ENCODE measurements around a stretch of chr11.

- CAGE, long polyA plus RNA: no peak
- RRBS: no CpG with 5 or more reads among the region's 5 CpGs
These were observed 6.1 kb downstream of the PICALM start for GRCh38 chr11:86062532-86063425.

DNA sequence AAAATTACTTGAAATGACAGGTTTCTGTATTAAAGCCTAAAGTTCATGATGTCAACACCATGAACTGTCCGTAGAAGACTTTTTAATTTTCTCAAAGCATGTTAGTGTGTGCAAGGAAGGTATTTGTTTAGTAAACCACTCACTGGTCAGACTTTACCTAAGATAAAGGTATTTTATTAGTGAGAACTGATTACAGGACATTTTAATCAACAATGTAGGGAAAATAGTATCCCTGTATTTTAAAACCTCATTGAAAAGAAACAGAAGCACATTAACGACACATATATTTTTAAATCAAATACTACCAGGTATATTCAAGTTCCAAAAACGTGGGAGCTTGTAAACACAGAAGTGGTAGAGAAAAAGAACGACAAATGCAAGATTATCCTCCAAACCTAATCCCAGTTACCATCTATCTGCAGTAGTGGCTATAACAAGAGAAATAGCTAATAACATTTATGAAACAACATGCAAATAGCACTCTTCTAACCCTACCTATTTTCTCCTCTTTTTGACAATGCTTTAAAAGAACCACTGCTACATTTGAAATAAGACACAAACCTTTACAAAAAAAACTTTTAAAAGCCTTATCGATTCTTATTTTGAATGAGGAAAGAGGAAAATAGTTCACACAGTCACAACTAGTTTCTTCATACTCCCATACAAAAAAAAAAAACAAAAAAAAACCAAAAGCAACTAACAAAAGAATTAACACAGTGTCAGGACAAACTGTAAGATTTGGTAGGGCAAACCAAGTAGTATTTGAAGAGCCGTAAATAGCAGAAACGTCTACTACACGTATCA is 2.6 kb downstream of the PICALM start:
- CAGE, long polyA plus RNA: no peak
- RRBS: no CpG with 5 or more reads among the region's 8 CpGs

GRCh38 chr11:86196266-86196705 is 48.3 kb upstream of the EED start:
- CAGE, long polyA plus RNA: no peak
- RRBS: no CpG with 5 or more reads among the region's 6 CpGs

DNA sequence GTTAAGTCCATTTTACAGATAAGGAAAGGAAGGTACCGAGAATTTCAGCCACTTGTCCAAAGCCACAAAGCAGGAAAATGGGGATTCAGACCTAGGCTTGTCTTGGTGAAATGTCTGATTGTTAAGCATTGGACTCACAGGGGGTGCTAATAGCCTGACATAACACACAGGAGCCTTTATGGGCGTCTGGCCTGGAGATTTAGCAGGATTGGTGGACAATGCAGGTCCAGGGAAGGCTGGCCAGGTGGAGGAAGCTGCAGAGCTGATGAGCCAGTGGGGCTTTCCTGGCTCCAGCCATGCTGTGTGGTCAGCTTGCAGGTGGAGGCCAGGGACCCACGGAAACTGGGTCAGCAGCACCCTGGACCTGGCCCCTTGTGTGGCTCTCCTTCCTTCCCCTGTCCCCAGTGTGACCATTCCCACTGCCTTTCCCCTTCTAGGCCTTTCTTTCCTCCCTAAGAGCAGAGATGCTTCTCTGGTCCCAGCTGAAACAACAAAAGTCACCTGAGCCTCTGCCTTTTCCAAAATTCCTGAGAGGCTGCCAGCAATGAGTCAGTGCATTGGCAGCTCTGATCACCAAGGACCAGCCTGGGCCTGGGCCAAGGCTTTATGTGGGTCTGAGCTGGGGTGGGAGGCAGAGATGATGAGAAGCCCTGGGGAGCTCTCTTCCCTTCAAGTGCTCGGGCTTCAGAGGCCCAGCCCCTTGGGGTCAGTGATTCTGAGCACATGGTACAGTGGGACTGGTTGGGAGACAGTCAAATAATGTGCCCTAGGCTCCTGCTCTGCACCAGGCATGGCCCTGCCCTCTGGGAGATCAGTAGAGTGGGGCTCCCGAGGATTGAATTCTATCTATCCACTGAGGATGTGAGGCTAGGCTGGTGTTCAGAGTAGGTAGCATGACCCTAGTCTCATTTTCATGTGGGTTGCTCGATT is 85.2 kb downstream of the CCDC81 start:
- CAGE, long polyA plus RNA: no peak
- RRBS: no CpG with 5 or more reads among the region's 6 CpGs

DNA sequence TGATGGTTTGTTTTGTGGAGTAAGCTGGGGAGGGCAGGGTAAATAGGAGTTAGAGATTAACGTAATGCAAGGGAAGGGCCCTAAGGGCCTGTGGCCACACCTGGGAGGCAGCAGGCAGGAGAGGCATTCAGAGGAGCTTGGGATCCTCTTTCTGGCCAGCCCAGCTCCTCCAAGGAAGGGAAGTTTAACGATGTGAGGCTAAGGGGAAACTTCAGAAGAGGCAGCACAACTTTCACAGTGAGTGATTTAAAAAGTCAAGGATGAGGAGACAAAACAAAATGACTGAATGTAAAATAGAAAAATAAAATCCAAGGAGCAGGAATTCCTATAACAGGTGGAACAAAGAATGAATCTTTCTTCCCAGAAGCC is 197.1 kb downstream of the CCDC81 start:
- CAGE, long polyA plus RNA: no peak
- RRBS: no CpG with 5 or more reads among the region's 2 CpGs

DNA sequence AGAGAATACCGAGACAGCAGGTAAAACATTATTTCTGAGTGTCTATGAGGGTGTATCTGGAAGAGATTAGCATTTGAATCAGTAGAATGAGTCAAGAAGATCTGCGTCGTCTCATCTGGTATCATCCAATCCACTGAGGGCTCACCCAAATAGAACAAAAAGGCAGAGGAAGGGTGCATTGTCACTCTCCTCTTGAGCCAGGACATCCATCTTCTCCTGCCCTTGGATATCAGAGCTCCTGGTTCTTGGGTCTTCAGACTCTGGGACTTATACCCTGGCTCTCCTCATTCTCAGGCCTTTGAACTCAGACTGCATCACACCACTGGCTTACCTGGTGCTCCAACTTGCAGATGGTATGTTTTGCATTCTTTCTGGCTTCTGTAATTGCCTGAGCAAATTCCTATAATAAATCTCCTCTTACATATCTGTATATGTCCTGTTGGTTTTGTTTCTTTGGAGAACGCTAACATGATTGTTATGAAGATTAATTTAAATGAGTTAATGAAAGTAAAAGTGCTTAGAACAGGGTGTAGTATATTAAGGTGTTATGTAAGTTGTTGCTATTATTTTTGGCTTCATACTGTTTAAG is 177.2 kb upstream of the PRSS23 start:
- CAGE, long polyA plus RNA: no peak
- RRBS: no CpG with 5 or more reads among the region's 4 CpGs

GRCh38 chr11:86672303-86672827 is 128.0 kb upstream of the PRSS23 start:
- CAGE, long polyA plus RNA: no peak
- RRBS: no CpG with 5 or more reads among the region's 32 CpGs

GRCh38 chr11:86801370-86802223 is 1.3 kb downstream of the PRSS23 start:
- CAGE, long polyA plus RNA: no peak
- RRBS: no CpG with 5 or more reads among the region's 6 CpGs

DNA sequence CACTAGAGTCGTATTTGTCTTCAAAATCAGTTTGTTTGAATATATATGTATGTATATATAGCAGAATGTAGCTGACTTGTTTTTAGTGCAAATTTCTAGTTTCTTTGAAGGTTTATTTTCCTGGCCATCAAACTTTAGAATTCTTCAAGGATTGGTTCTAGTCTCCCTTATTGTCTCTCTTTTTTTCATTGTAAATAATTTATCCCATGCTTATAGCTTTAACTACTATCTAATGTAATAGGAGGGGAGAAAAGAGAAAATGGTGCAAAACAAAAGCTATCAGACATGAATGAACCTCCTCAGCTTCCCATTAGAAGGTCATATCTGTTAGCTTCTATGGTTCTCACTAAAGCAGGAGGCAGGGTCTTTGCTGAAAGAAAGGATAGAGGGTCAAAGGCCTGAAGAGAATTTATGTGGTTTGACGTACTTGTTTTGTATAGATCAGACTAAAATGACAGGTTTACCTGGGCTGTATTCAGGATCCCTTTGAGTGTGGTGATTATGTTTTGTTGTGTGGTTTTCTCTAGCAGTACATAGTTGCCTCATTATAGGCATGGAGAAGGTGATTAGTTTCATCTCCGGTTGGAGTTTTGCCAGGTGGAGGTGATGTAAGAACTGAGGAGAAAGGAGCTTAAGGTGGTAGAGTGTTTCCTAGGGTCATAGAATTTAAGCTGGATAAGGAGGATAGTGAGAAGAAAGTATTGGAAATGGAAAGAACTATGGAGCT is 228.8 kb downstream of the TMEM135 start:
- CAGE, long polyA plus RNA: no peak
- RRBS: no CpG with 5 or more reads among the region's 3 CpGs

GRCh38 chr11:88445827-88446230 is 108.3 kb upstream of the CTSC start:
- CAGE, long polyA plus RNA: no peak
- RRBS: no CpG with 5 or more reads among the region's 2 CpGs

- CAGE, long polyA plus RNA: no peak
- RRBS: no CpG with 5 or more reads among the region's 24 CpGs
These were observed 9.6 kb downstream of the UBTFL1 start for GRCh38 chr11:90095309-90095854.

- CAGE, long polyA plus RNA: no peak
- RRBS: no CpG with 5 or more reads among the region's 5 CpGs
These were observed 13.8 kb downstream of the CHORDC1 start for GRCh38 chr11:90208960-90209618.

DNA sequence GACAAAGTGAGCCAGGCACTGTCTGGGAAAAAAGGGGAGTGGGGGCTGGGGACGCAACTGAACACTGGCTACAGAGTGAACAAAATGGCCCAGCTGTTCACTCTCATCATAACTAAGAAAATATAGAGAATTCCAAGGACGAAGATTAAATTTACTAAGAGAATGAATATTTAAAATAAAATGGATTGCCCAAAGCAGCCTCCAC is 434.1 kb upstream of the FAT3 start:
- CAGE, long polyA plus RNA: no peak
- RRBS: no CpG with 5 or more reads among the region's 2 CpGs

DNA sequence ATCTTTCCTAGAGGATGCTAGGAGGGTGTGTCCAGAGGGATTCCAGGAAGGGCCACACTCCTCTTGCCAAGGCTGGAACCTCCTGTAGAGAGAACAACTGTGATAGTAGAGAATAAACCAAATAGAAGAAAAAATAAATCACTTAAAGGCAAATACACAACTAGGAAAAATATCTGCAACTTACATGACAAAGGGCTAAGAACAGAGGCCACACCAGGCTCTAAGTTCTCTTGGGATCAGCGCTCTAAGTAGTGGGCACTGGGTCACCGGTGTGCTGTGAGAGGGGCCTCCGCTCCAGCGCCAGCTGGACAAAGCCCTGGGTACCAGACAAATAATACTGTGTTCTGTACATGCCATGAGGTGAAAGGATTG is 64.0 kb downstream of the SMCO4 start:
- CAGE, long polyA plus RNA: no peak
- RRBS: no CpG with 5 or more reads among the region's 4 CpGs

DNA sequence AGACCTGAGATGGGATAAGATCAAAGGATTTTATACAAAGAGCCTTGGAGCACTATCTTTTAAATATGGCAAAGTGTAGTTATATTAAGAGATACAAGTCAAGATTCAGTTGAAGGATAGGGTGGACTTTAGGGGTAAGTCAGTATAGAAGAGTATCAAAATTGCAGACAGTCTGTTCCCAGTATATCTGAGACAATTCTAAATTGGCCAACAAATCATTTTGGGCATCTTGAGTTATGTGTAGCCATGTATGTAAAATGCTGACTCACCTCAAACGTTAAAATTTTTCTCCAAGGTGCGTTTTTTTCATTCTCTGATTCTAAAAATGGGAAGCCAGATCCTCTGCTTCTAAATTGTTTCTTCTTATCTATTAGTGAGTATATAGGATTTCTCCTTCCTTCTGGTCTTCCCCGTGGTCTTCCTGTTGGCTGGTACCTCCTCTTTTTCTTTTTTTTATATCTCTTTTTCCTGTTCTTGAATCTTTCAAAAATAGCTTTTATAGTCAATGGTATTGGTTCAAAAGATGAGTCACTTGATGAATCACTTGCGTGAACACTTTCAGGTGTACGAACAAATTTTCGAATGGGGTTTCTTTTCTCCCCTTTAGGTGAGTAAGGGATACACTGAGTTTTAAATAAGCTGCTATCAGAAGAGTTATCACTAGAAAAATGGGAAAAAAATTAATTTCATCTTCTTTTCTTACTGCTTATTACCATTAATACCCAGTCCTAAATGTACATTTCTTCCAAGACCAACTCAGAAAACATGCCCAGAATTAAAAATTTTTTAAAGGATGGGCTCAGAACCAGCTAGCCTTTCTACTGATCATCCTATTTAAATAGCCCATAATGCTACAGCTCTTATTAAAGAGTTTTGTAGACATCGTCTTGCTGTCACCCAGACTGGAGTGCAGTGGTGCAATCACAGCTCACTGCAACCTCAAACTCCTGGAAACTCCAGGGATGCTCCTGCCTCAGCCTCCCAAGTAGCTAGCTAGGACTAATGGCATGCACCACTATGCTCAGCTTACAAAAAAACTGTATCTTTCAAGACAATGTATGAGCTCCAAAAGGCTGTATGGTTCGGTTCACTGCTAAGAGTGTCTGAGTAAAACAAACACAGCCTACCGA is 3.1 kb downstream of the TAF1D start:
- CAGE, long polyA plus RNA: no peak
- RRBS: no CpG with 5 or more reads among the region's 9 CpGs

GRCh38 chr11:93744661-93745868 is 3.6 kb downstream of the C11orf54 start:
- CAGE, long polyA plus RNA: no peak
- RRBS: no CpG with 5 or more reads among the region's 21 CpGs

- CAGE, long polyA plus RNA: no peak
- RRBS: no CpG with 5 or more reads among the region's 3 CpGs
These were observed 33.0 kb downstream of the MED17 start for GRCh38 chr11:93817106-93817532.

GRCh38 chr11:94130033-94130584 is 1.5 kb downstream of the PANX1 start:
- CAGE, long polyA plus RNA: no peak
- RRBS: no CpG with 5 or more reads among the region's 5 CpGs

GRCh38 chr11:94183165-94184365 is 54.9 kb downstream of the PANX1 start:
- CAGE, long polyA plus RNA: no peak
- RRBS: no CpG with 5 or more reads among the region's 16 CpGs

DNA sequence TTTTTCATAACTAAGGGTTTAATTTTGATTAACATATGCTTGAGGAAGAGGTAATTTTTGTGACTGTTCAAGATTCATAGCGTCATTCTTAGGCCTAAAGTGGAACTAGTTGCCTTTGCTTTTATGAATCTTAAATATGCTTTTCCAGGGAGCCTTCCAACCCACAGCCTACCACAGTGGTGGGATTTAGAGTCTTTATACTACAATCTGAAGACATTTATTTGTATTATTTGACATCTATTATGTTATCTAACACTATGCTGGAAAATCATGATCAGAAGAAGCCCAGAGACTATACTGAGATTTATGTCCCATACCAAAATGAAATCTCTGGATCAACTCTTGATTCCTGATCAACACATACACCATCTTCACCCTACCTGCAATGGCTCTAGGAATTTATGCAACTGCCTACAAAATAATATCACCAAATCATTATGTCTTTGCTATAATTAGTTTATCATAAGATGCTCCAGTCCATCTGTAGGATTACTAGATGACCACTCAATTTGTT is 6.9 kb downstream of the ANKRD49 start:
- CAGE, long polyA plus RNA: no peak
- RRBS: no CpG with 5 or more reads among the region's 1 CpG